ENCODE measurements around a stretch of chr6.

GRCh38 chr6:11194874-11195192 is 37.6 kb downstream of the NEDD9 start:
- PRO-cap, result no peak

GRCh38 chr6:11212557-11213101 is 19.8 kb downstream of the NEDD9 start:
- PRO-cap, result no peak

DNA sequence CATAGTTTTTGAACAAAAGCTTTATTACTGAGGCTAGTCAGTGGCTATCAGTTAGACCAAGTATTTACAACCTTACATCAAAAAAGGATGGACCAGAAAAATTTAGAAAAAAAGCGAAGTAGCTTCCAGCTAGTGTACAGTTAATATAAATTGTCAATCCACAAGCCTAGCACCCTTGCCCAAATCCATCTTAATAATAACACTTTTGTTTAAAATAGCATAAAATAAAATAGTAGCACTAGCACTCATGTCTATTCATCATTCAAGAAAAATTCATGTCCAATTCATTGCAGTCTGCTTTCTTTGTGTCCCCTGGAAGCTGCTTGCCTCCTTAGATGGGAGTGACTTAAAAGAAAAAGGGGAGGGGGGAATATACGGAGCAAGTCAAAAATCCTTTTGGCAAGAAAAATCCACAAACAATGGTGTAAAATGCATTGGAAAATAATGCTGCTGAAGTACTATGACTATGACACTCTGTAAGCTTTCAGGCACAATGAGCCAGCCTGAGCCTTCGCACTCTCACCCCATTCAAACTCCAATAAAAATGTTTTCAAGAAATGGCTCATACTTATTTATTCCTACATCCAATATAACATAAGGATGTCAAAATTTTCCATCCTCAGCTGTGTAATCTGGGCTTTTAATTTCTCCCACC is 985 bp downstream of the NEDD9 start:
- PRO-cap, result no peak

DNA sequence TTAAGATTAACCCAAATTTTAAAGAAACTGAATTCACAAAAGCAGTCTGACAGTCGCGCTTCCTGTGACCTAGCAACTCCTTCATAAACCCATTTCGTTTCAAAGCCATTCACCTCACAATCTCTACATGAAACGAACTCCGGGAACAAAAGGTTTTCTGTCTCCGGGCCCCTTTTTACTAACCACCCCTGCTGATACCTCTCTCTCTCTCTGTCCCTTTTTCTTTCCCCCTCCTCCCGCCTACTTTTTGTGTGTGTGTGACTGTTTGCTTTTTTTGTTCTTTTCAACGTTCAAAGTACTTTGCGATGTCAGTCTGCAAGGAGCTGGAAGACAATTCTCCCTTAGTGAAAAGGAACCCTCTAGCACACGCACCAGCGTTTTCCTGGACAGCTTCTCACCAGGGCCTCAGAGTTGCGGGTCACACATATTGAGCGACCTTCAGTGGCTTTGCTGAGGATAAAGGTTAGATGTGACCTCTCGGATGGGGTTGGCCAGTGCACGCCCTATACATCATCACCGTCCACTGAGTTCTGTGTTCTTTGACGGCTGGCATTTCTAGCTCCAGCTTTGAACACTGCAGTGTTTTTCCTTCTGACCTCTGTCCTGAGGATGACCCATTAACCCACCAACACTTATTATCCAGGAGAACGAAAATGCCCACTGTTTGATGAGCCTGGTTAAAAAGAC is 620 bp upstream of the NEDD9 start:
- PRO-cap, result unidirectional peak, minus-strand start at position 396 of the sequence

DNA sequence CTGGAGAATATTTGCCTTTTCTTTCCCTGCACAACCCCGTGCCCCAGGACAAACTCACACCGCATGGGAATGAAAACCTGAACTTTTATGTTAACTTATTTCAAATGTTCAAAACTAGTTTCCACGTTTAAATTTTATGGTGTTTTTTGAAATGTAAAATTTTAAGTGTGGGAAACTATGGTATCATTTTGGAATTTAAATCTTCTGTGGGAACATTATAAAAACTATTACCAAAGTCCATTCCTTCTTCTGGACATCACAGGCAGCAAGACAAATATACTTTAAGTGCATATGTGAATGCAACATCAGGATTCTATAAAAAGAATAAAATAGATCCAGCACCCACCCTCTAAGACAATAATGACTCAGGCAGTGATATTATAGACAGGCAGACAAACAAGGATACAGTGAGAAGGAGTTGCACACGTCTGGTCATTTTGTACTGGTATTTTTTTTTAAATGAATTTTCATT is 21.0 kb upstream of the NEDD9 start:
- PRO-cap, result no peak

DNA sequence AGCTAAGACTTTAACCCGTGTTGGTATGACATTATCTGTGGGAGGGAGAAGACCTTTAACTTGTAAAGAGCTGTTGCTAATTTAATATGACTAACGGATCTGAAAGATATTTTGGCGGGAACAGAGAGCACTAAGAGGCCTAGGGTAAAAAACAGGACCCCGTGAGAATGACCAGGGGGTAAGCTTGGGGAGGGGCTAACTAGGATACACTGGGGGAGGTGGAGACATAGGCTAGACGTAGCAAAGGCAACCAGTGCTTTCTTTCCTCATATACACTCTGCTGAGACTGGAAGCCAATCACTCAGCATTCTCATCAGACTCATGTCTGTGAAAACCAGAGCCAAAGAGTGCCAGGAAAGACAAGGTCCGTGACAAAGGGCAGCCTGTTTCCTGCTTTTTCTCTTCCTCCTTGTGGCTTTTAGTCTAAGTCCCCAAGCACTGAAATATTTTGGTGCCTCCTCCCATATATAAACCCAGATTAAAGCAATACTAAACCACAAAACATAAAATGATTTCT is 97.9 kb upstream of the NEDD9 start:
- PRO-cap, result no peak

- PRO-cap, result bidirectional peak, plus-strand start at chr6:11345796, minus-strand start at chr6:11345661
Measured at GRCh38 chr6:11345570-11345967, 113.1 kb upstream of the NEDD9 start.

DNA sequence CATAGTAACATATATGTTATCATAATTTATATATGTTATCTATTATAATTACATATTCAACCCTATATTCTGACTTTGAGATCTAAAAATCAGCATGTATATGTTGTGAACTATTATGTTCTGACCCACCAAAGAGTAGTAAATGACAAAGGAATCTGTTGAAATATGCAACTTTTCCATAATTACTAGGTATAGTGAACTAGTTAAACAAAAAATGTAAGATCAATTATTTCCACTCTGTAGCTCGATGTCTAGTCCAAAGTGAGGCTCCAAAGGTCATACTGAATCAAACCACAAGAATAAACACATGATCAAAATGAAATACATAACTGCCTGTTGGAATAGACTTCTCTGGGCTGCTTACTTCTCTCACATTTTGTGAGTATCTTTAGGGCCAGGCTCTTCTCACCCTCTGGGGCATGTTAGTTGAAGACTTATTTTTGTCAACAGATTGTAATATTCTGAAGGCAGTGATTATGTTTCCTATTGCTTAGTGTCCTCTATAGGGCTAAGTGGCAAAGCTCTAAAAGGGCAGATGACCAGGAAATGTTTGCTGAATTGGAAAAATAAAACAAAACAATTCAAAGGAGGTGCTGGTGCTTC is 103.7 kb upstream of the TMEM170B start:
- PRO-cap, result no peak

- PRO-cap, result no peak
Measured at GRCh38 chr6:11552390-11552859, 14.9 kb downstream of the TMEM170B start.

GRCh38 chr6:11609056-11609585 is 71.6 kb downstream of the TMEM170B start:
- PRO-cap, result no peak

GRCh38 chr6:11613845-11614373 is 76.4 kb downstream of the TMEM170B start:
- PRO-cap, result no peak

DNA sequence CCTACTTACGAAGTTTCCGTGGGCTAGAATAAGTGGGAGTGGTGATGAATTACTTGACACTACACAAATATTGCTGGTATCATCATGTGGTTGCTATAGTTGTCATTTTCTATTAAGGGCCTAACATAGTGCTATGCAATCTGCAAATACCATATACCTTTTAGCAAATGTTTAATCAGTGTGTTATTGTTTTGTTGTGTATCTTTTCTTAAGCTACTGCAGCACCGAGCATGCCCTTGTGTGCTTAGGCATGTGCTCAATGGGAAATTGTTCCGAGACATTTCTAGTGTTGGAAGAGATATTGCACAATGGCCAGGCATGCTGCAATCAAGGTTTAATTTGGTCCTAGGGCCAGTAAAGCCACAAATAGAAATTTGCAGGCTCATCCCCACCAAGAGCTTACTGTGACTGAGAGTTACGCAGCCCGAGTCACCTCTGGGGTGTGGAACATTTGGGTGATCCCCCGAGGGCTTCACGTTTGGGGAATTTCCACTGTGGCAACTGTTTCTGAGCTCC is 66.0 kb downstream of the ADTRP start:
- PRO-cap, result no peak

GRCh38 chr6:11760287-11760486 is 18.4 kb downstream of the ADTRP start:
- PRO-cap, result unidirectional peak, plus-strand start at chr6:11760419

- PRO-cap, result no peak
Measured at GRCh38 chr6:11774600-11774819, 4.1 kb downstream of the ADTRP start.

DNA sequence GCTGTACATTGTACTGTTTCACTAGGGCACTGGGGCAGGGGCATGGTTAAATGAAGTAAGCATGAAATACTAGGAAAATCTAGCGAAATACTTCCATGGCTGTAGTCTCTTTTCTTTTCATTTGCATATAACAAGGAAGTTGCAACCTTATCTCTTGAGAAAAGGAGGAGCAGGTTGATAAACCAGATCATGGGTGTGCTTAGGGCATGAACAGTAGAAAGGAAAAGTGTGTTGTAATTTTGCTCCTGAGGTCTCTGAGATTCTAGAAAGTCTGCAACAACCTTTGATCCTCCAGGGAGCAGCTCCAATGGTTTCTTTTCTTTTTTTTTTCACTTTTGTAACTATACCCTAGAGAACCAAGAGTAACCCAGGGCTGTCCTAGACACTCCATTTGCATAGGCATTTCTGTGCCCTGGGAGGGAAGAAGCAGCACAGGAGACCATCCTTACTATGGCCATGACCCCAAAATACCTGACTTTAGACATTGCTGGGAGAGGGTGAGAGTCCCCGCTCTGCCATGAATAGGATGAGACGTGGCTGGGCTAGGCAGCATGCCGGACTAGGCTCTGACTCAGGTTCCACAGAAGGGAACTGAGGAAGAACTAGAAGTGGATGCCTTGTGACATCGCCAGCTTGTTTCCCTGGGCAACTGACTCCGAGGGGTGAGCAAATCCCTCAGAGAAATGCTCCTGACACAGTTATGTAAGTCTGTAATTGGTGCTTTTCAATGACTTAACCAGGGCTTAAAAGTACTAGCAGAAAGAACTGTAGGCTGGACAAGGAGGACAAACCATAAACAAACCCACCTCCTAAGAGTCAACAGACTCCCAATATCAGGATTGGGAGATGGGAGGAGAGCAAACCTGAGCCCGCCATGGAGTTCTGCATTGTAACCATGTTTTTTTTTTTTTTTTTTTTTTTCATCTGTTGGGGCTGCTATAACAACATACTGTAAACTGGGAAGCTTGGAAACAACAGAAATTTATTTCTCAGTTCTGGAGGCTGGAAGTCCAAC is 756 bp upstream of the ADTRP start:
- PRO-cap, result unidirectional peak, minus-strand start at position 123 of the sequence; bidirectional peak, plus-strand start at position 529 of the sequence, minus-strand start at position 256 of the sequence

- PRO-cap, result no peak
Measured at GRCh38 chr6:11834969-11835680, 56.5 kb upstream of the ADTRP start.

GRCh38 chr6:12262091-12262857 is 27.9 kb upstream of the EDN1 start:
- PRO-cap, result unidirectional peak, minus-strand start at chr6:12262377

DNA sequence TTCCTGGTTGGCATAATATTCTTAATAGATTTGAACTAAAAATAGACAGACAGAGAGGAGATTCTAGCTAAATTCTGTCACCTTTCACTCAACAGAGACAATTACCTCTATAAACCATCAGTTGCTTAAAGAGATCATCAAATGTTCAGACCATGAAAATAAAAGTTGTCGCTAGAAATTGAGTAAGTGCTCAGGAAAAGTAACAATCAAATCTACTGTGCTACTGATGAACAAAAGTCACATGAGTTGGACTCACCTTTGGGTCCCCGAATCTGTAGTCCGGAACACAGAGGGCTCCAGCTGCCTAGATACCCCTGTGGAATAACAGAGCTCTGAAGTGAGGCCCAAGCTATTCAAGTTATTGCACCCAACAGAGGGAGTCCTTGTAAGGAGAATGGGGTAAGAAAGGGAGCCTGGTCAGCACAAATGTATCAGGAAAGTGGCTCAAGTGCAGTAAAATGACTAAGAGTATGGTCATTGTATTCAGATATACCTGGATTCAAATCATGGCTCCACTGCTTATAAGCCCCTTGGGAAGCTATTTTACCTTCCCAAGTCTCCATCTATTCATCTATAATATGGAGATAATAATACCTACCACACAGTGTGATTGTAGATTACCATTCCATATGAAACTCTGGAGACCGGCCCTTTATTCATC is 20.9 kb downstream of the EDN1 start:
- PRO-cap, result no peak

GRCh38 chr6:12343454-12344132 is 53.4 kb downstream of the EDN1 start:
- PRO-cap, result unidirectional peak, minus-strand start at chr6:12343697

DNA sequence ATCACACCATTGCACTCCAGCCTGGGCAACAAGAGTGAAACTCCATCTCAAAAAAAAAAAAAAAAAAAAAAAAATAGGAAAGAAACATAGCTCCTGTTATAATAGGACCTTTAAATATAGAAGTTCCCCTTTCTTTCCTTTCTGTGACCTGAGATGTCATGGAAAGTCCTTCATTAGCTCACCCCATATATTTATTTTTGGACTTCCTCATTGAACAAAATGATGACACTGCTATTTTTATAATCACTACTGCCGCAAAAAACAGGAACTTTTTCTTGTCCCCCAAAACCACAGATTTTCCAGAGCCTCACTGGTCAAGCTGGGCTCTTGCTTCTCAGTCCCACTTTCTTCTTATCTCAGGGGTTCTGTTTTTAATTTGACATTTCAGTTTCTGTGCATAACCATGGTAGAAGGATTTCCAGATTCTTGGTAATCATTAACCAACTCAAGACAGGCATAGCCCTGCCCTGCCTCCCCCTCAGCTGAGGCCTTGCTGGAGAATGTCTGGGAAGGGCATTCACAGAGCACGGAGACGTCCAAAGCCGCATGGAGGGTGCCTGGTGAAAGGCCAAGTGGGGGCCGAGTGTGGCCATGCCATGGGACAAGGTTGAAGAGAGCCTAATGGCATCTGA is 73.5 kb downstream of the EDN1 start:
- PRO-cap, result unidirectional peak, plus-strand start at position 496 of the sequence

Measured in duodenum (tissue), 1 donor.